SJSA1 (cell line): Measurements from ENCODE around the genes DYNLL1, MLEC and UNC119B.

- RAMPAGE, long total RNA: no peak
Measured at GRCh38 chr12:120351083-120351523, 17.9 kb downstream of the MSI1 start.

DNA sequence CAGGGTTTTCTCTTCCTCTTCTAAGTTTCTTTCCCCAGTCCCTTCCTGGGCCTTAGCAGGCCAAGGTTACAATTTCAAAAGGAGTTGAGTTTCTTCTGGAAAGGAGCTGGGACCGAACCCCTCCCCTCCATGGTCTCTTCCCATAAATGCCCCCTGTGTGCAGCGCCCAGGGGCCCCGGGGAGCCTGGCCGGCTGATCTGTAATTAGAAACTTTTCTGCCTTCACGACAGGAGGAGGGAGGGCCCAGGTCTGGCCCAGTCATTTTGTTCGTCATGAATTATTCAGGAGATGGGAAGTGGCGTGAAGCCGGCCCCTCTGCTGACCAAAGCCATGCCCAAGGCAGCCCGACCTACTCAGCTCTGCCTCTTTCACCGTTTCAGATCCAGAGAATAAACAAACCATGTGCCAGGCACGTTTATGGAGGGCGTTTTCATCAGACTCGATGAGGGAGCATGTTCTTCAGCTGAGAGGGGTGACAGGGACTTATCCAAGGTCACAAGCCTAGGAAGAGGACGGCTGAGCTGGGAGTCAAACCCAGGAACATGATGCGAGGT lies 33.3 kb upstream of the MSI1 start:
- RAMPAGE, long total RNA: no peak

GRCh38 chr12:120466977-120467369 lies 2.6 kb downstream of the SRSF9 start:
- RAMPAGE, long total RNA: no peak

GRCh38 chr12:120468864-120469611 lies 510 bp downstream of the SRSF9 start:
- RAMPAGE, long total RNA: no peak

DNA sequence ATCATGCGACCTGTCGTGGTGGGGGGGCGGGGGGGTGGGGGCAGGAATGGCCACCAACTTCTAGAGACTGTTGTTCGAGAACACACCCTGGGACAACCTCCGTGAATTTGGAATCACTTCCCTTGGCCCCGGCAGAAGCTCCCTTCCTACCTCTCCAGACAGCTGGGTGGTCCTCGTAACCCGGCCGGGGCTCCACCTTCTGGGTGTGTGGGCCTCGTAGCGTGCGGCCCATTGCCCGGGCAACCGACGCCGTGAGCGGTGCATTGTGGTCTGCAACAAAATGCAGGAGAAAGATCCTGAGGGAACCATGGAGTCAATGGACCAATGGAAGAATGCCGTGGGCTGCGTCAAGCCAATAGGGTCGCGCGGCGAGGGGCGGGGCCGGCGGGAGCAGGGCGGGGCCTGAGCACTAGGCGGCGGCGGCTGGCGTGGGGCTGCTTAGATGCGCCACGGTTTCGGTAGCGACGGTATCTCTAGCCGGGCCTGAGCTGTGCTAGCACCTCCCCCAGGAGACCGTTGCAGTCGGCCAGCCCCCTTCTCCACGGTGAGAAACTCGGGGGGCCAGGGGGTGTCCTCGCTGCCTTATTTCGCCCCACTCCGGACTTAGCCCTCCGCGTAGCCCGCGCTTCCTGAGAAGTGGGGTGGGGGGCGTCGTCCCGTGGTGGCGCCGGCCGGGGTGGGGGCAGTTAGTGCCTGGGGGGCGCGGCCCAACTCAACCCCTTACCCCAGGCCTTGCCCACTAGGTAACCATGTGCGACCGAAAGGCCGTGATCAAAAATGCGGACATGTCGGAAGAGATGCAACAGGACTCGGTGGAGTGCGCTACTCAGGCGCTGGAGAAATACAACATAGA lies at the start of gene DYNLL1:
TSS of gene DYNLL1 (plus strand) at position 441 of the 853 bp plus-strand sequence.
- RAMPAGE, long total RNA: start-site peak on the plus strand centred at position 462 of the sequence, 116 bp wide, 6,798 and 2,305 reads in 2 replicates

GRCh38 chr12:120538182-120538994 lies 4.2 kb downstream of the RNF10 start:
- RAMPAGE, long total RNA: no peak

DNA sequence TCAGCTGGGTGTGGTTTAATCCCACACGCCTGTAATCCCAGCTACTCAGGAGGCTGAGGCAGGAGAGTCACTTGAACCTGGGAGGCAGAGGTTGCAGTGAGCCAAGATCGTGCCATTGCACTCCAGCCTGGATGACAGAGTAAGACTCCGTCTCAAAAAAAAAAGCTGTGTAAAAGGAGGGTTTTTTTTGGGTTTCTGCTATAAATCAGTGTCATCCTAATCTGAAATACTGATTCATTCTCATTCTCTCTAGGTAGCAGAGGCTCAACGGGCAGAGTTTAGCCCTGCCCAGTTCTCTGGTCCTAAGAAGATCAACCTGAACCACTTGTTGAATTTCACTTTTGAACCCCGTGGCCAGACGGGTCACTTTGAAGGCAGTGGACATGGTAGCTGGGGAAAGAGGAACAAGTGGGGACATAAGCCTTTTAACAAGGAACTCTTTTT lies 18.1 kb downstream of the RNF10 start:
- RAMPAGE, long total RNA: no peak

- RAMPAGE, long total RNA: no peak
Measured at GRCh38 chr12:120570646-120571699, 10.2 kb downstream of the POP5 start.

DNA sequence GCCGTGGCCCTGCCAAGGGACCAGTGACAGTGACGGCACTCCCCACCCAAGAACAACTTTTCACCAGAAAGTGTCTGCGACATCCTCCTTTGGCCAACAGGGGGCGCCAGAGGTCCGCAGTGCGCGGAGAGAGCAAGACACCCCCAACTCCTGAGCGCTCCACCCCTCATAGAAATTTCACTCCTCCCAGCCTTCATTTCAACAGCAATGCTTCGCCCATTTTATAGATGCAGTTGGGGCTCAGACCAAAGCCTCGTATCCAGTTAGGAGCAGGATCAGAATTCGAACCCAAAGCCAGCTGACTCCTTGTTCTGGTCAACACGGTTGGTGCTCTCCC lies 2.2 kb upstream of the POP5 start:
- RAMPAGE, long total RNA: no peak

DNA sequence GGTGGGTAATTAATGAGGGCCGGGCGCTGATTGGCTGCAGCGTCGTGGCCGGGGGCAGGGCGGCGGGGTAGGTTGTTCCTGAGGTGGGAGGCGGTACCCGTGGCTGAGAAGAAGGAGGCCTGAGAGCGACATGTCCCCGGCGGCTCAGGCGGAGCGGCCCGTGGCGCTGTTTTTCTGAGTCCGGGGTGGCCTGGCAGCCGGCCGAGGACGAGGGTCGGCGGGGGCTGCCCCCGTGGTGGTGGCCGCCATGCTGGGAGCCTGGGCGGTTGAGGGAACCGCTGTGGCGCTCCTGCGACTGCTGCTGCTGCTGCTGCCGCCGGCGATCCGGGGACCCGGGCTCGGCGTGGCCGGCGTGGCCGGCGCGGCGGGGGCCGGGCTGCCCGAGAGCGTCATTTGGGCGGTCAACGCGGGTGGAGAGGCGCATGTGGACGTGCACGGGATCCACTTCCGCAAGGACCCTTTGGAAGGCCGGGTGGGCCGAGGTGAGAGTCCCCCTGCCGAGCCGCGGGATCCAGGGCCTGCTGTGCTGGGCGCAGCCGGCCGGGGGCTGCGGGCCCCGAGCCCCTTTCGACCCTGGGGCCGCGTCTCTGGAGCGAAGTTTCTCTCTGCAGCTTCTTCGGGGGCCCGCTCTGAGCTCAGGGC lies at the start of gene MLEC:
TSS of gene MLEC (plus strand) at position 100 of the 642 bp plus-strand sequence.
- RAMPAGE, long total RNA: no peak

DNA sequence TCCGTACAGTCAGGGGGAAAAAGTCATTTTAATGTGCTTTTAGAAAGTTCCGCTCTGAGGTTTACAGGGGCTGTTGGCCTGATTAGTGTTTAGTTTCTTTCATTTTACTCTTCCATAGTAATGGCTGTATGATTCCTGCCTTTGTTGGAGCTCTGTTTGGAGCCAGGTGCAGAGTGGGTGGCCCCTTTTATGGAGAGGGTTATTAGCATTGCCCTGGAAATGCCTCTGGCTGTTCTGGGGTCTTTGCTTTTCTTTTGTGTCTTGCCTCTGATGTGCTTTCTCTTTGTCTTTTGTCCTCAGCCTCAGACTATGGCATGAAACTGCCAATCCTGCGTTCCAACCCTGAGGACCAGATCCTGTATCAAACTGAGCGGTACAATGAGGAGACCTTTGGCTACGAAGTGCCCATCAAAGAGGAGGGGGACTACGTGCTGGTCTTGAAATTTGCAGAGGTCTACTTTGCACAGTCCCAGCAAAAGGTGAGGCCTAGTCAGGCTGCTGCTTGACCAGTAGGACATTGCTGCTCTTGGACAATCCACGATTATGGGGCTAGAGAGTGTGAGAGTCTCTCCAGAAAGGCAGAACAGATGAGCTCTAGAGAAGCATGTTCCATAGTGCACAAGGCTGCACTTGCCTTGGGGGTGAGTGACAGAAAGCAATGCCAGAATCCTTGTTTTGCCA lies 7.0 kb downstream of the MLEC start:
- RAMPAGE, long total RNA: no peak

- RAMPAGE, long total RNA: no peak
Measured at GRCh38 chr12:120709873-120710832, at the start of gene UNC119B. Gene UNC119B, plus strand, starts transcription at chr12:120710458.

DNA sequence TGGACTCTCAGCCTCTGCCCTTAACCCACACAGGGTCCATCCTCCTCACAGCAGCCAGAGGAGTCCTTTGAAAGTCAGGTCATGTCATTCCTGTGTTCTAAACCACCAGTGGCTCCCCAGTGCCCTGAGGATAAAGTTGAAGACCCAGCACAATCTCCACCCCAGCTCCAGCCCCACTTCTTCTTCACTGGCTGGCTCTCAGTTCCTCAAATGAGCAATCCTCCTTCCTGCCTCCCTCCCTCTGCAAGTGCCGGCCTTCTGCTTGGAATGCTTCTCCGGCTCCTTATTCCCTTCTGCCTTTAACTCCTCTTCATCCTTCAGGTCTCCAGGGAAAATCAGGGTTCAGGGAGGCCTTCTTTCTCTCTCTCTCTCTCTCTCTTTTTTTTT lies 32.0 kb upstream of the SPPL3 start:
- RAMPAGE, long total RNA: no peak

- RAMPAGE, long total RNA: no peak
Measured at GRCh38 chr12:120967141-120967943, 11.0 kb upstream of the HNF1A start.

- RAMPAGE, long total RNA: no peak
Measured at GRCh38 chr12:120999396-120999948, 16.8 kb downstream of the C12orf43 start.

GRCh38 chr12:121033362-121033773 lies 5.7 kb downstream of the OASL start:
- RAMPAGE, long total RNA: no peak

DNA sequence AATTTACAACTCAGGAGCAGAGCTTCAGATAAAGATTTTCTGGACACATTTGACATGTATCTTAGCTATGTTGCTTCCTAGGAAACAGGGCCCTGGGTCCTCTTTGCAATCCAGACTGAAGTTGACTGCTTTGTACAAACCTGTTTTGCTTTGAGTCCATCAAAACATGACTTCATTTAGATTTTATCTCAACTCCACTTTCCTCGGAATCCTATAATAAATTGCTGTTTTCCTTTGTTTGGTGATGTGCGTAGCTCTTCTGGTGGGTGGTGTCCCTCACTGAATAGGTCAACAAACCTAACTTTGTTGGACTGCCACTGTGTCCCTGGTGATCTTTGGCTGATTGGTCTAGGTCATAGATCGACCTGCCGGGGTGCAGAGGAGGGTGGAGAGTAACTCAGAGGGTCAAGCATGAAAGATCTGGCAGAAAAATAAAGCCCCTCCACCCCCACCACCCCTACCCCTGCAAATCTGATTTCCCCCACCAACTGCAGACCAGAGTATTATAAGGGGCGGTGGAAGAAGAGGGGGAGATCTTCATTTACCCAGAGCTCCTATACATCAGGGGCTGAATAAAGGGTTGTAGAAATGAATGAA lies 661 bp upstream of the P2RX7 start:
- RAMPAGE, long total RNA: no peak

DNA sequence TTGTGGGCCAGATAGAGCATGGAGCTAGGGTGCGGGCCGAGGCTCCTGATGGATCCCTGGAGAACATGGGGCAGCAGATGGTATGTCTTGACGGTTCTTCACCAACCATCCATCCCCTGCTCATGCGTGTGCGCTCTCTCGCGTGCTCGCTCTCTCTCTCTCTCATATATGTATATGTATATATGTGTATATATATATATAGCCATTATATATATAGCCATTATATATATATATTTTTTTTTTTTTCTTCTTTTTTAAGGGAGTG lies 20.8 kb downstream of the P2RX4 start:
- RAMPAGE, long total RNA: no peak

- RAMPAGE, long total RNA: no peak
Measured at GRCh38 chr12:121231882-121232950, 22.3 kb downstream of the P2RX4 start.

DNA sequence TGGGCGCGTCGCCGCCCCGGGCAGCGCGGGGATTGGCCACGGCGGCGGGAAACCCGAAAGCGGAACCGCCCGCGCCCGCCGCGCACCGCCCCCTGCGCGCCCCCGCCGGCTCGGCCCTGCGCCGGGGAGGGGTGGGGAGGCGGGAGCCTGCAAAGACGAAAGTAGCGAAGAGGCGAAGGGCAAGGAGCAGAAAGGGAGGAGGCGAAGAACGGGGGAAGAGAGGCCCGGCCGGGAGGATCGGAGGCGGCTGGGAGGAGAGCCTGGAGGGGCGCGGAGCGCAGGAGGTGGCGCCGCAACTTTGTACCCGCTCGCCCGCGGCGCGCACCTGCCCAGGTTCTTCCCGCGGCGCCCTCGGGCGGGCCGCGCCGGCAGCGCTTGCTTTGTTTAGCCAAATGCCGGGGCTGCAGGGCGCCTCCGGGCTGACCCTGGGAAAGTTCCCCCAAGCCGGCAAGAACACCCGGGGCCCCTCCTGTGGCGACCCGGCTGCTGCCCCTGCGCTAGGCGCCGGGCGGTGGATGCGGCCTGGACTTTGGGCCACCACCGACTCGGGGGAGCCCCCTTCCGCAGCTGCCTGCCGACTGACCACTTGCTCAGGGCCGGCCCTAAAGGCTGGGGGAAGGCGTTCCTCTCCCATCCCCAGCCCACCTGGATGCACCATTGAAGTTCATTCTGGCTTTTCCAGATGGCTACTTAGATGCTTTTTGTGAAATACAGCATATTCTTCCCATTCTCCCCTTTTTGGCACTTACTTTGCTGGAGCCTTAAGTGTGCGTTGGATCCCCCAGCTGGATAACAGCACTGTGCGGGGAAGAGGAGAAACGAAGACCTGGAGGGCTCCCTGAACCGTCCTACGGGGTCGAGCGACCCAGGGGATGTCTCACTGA lies 523 bp upstream of the CAMKK2 start:
- RAMPAGE, long total RNA: no peak